Body of pancreas (tissue), 2 donors: ENCODE data around the gene STON2.

- PRO-cap = no peak
- RAMPAGE, long total RNA, 2 experiments = no peak in any of the 2 experiments
Measured at GRCh38 chr14:79419570-79420056, 791.7 kb downstream of the DIO2 start.

DNA sequence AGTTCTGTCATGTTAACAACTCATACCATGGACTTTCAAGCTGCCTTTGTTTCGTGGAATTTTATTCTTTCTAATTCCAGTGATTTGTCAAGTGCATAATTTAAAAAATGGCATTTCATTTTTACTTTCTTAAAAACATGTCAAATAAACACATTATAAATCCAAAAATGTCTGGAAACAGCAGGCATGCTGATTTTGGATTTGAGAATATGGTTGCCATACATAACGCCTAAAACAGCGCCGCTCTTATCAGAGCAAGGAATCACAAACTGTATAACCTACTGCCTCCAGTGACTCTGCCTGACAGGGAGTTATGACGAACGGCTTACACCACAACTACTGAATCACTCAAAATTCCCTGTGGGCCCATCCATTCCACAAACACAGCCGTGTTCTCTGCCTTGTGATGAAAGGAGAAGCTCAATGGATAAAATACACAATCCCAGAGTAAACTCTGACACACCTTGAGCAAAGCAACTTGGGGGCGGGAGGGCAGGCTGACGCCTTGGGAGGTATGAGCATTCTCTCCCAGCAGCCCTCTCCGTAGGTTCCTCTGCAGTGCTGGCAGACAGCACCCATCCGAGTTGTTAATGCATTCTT, 4.3 kb upstream of the DIO2 start:
- PRO-cap = no peak
- RAMPAGE, long total RNA, 2 experiments = no peak in any of the 2 experiments

- PRO-cap = no peak
- RAMPAGE, long total RNA, 2 experiments = no peak in any of the 2 experiments
Measured at GRCh38 chr14:80267177-80267664, 55.9 kb upstream of the DIO2 start.

DNA sequence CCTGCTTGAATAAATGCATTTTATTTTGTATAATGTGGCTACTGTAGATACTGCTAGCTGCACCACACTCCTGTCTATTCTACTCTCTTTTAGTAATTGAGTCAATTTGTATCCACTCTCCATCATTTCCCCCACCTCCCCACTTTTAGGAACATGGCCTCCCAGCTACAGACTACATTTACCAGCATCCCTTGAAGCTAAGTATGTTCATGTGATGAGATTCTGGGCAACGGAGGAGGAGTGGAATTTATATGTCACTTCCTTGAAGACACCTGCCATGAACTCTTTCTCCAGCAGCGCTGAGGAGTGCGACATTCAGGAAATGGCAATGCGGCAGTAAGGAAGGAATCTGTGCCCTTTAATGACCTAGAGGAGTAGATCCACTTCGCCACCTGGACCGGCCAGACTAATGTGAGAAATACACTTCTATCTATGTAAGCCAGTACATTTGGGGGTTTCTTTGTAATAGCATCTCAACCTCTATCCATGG, 243.7 kb upstream of the DIO2 start:
- PRO-cap = no peak
- RAMPAGE, long total RNA, 2 experiments = no peak in any of the 2 experiments

DNA sequence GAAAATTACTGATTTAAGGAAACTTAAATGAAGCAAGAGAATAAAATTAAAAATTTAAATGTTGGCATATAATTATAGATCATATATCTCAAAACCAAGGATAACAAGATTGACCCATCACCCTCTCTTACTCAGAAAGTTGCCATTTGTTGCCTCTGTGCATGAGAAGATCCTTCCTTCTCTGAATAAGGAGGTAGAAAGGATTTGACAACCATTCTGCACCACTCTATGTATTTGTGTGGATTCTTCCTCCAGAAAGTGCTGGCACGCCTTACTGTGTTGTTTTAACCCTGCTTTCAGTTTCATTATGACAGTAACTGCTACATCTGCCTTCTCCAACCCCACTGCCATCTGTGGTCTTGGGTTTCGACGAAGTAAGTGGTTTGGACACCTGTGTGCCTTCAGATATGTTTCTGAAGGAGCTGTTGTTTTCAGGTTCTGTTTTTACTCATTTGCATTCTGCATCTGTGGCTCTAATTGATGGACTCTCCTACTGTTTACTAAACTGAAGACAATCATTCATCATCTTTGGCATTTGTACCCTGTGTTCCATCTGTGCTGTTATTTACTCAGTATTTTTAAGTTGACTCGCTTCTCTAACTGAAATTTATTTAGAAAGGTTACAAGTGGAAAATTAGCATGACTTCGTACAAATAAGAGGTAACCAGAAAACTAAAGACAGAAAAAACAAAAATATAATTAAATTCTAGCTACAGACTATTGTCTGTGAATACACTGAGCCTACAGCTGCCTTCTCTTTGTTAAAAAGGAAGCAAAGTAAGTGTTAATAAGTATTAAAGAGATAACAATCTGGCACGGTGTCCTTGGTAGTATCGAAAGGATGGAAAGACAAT, 4.1 kb downstream of the TSHR start:
- PRO-cap = no peak
- RAMPAGE, long total RNA, 2 experiments = no peak in any of the 2 experiments

- PRO-cap = no peak
- RAMPAGE, long total RNA, 2 experiments = no peak in any of the 2 experiments
Measured at GRCh38 chr14:81323032-81323524, 77.0 kb downstream of the STON2 start.

DNA sequence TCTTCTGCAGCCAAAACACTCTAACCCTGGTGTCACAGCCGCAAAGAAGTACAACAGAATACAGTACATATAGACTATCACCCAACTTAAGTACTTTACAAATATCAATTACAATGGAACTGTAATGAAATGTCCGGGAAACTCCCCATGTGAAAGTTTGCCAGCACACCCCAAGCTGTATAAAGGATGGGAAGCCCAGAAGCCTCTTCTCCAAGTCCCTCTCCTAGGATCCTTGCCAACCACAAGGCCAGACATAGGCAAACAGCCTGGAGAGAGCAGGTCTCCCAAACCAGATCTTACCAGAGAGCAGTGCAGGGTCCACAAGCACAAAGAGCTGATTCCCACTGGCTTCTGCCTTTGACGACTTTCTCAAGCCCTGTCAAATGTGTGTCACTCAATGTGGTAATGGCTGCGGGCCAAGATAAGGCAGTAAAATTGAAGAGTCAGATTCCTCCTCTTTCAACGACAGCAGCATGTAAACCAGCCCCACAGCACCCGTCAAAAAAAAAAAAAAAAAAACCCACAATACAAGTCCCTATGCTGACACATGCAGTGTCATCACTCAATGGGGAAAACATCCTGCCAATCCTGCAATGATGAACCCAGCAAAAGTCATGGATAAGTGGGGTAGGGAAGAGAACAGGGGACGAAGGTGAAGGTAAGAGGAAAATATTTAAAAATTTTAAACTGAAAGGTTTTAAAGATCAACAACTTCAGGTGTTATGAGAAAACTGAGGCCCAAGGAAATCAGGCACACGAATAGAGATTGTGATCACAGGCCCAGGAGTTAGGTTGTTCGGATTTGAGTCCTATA, at the start of gene STON2:
STON2 (minus strand) TSS at position 346 of the 814 bp plus-strand sequence.
- PRO-cap = no peak
- RAMPAGE, long total RNA, 2 experiments = no peak in any of the 2 experiments

GRCh38 chr14:81749201-81749712, 215.6 kb upstream of the SEL1L start:
- PRO-cap = no peak
- RAMPAGE, long total RNA, 2 experiments = no peak in any of the 2 experiments

GRCh38 chr14:85528103-85528542, 1.8 kb upstream of the FLRT2 start:
- PRO-cap = no peak
- RAMPAGE, long total RNA, 2 experiments = no peak in any of the 2 experiments

GRCh38 chr14:85528907-85529771, 805 bp upstream of the FLRT2 start:
- PRO-cap = no peak
- RAMPAGE, long total RNA, 2 experiments = no peak in any of the 2 experiments

- PRO-cap = unidirectional peak, plus-strand start at chr14:85534726
- RAMPAGE, long total RNA, 2 experiments = no peak in any of the 2 experiments
Measured at GRCh38 chr14:85534425-85535302, 4.7 kb downstream of the FLRT2 start.

DNA sequence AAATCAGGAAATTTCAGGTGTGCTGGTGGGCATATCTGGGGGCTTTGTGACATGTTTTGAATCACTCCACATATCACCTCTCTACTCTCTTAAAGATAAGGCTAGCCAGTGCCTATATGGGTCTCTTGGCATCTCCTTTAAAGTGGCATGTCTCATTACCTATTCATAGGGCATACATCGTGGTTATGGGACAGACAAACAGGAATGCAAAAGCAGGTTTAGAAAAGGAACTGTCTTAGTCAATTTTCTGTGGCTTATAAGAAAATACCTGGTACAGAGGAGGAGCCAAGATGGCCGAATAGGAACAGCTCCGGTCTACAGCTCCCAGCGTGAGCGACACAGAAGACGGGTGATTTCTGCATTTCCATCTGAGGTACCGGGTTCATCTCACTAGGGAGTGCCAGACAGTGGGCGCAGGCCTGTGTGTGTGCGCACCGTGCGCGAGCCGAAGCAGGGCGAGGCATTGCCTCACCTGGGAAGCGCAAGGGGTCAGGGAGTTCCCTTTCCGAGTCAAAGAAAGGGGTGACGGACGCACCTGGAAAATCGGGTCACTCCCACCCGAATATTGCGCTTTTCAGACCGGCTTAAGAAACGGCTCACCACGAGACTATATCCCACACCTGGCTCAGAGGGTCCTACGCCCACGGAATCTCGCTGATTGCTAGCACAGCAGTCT, 355.5 kb downstream of the FLRT2 start:
- PRO-cap = no peak
- RAMPAGE, long total RNA, 2 experiments = no peak in any of the 2 experiments

DNA sequence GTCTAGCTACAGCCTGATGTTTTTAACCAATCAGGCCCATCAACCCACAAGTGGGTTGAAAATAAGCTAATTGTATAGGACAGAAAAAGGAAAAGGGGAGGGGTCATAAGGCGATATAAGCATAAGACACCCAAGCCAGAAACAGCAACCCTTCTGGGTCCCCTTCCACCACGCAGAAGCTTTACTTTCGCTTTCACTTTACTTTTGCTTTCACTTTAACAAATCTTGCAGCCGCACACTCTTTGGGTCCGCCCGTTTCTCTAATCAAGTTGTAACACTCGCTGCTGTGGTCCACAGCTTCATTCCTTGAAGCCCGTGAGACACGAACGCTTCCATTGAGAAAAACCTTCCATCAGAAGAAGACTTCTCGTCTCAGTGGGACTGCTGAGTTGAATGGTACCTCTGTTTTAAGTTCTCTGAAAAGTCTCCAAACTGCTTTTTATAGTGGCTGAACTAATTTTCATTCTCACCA, 404.6 kb downstream of the FLRT2 start:
- PRO-cap = no peak
- RAMPAGE, long total RNA, 2 experiments = no peak in any of the 2 experiments

GRCh38 chr14:86312446-86313099, 782.6 kb downstream of the FLRT2 start:
- PRO-cap = no peak
- RAMPAGE, long total RNA, 2 experiments = no peak in any of the 2 experiments

DNA sequence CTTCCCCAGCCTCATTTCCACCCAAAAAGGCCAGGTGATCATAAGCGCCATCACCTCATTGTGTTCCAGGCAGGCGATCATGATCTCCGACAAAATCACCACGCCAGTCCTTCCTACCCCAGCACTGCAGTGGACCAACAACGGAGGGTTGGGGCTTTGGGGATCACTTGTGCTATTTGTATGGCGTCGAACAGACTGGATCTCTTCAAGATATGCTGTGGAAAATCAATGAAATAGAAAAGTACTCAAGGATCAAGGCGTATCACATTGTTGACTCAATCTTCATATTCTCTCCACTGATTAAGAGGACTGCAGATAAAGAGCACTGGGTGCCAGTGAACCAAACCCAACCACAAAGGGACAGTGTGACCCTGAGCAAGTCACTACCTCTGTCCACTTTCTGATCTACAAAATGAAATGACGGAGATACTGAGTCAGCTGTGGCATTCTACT, 83.4 kb downstream of the SPATA7 start:
- PRO-cap = no peak
- RAMPAGE, long total RNA, 2 experiments = no peak in any of the 2 experiments

DNA sequence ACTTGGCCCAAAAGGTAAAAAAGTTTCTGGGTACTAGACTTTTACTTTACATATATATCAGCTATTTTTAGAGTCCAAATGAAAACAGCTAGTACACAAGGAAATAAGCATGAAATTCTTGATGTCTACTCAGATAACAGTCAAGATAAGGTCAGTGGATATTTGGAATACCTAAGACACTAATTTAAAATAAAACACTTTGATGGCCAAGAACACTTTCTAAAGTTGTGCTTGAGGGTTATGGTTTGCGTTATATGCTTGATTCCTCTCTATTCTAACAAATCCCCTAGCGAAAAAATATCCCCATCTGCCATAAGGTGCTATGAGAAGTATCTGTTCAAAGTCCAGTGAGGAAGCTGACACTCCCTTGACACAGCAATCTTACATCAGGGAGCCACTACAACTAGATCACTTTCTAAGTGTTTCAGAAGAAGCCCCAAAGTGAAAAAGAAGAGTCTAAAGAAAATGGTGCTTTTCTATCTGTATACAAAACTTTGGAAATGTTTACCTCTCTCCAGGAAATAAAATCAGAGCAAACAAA, 11.8 kb downstream of the PTPN21 start:
- PRO-cap = no peak
- RAMPAGE, long total RNA, 2 experiments = no peak in any of the 2 experiments

GRCh38 chr14:88829091-88829717, 4.8 kb downstream of the TTC8 start:
- PRO-cap = no peak
- RAMPAGE, long total RNA, 2 experiments = no peak in any of the 2 experiments

DNA sequence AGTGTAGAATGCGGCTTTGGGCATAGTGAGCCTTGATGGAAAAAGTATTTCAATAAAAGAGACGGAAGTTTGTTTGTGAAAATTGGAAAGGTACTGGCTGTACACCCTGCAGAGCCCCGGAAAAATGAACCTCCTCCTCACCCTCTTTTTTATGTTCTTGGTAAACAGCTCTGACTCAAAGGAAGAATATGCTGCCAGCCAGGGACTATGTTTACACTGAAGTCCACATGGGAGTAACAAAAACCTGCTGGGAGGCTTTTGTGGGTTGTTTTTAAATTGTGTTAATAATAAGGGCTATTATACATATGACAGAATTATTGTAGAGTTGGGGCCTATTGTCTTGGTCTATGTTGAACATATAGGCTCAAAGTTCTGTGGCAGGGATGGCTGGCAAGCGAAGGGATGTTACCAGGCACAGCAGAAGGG, 70.7 kb downstream of the TTC8 start:
- PRO-cap = no peak
- RAMPAGE, long total RNA, 2 experiments = no peak in any of the 2 experiments

- PRO-cap = bidirectional peak, plus-strand start at chr14:89013419, minus-strand start at chr14:89013176
- RAMPAGE, long total RNA, 2 experiments = start-site peak on the plus strand in 1 of 2 experiments, at chr14:89013357-89013380 at its widest, 5 reads per replicate
Measured at GRCh38 chr14:89012960-89013480, 188.6 kb downstream of the TTC8 start.

GRCh38 chr14:89041111-89041799, 216.8 kb downstream of the TTC8 start:
- PRO-cap = no peak
- RAMPAGE, long total RNA, 2 experiments = no peak in any of the 2 experiments